ENCODE measurements around the gene PRIMPOL.

DNA sequence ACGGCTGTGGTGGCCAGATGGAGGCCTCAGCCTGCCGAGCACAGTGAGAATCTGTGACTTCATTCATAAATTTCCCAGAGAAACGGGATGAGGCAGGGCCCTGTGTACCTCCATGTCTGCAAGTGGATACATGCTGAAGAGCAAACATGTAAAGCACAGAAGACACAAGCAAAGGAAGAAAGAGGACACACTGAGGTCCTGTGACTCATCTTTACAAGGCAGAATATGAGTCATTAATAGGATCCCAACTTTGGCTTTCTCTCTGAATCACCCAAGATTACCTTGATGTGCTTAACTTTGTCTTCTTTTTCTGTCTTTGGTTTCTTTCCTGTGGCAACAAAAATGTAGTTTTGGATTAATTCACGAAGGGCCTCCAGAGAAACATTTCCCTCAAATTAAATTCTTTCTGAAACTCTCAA is 56.5 kb downstream of the IRF2 start:
- PRO-cap, 3 experiments = no peak in any of the 3 experiments
- RRBS = no CpG with 5 or more reads among the region's 4 CpGs

GRCh38 chr4:184453418-184454094 is 20.8 kb downstream of the IRF2 start:
- PRO-cap, 3 experiments = no peak in any of the 3 experiments
- RRBS = no CpG with 5 or more reads among the region's 9 CpGs

DNA sequence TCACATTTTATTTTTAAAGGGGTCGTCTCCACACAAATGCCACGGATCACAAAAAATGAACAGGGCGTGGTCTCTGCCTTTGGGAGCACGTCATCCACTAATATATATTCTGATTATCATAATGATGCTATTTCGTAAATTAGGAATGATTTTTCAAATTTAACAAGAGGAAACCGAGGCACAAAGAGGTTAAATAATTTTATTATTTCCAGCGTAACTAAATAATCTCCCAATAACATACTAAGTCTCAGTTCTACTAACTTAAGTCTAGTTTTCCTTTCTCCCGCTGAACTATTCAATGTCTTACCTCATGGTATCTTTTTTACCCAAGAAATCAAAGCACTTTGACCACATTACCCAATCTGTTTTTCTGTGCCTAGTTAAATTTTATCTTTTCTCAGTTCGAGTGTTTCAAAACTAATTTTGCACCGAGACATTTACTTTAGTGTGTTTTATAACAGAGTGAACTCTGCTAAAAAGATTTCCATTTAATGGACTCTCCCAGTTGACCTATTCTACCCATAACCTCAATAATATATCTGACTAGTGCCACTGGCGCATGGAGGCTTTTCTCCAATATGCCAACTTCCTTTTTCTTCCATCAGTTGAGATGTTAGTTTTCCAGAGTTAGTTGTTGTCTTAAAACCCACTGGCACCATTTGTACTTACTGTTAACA is 67.5 kb upstream of the IRF2 start:
- PRO-cap, 3 experiments = no peak in any of the 3 experiments
- RRBS = no CpG with 5 or more reads among the region's 11 CpGs

DNA sequence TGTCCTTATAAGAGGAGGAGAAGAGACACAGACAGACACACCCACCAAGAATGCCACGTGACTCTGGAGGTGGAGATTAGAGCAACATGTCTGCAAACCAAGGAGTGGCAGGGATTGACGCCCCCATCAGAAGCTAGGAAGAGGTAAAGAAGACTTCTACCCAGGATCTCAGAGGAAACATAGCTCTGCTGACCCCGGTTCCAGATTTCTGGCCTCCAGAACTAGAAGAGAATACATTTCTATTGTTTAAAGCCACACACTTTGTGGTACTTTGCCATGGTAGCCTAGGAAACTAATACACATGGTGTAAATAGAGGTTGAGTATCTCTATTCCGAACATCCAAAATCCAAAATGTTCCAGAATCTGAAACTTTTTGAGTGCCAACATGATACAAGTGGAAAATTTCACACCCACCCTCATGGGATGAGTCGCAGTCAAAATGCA is 70.7 kb upstream of the IRF2 start:
- PRO-cap, 3 experiments = peak in 2 of 3 experiments; most common minus-strand start position 210 of the sequence (in 2)
- RRBS = no CpG with 5 or more reads among the region's 5 CpGs

DNA sequence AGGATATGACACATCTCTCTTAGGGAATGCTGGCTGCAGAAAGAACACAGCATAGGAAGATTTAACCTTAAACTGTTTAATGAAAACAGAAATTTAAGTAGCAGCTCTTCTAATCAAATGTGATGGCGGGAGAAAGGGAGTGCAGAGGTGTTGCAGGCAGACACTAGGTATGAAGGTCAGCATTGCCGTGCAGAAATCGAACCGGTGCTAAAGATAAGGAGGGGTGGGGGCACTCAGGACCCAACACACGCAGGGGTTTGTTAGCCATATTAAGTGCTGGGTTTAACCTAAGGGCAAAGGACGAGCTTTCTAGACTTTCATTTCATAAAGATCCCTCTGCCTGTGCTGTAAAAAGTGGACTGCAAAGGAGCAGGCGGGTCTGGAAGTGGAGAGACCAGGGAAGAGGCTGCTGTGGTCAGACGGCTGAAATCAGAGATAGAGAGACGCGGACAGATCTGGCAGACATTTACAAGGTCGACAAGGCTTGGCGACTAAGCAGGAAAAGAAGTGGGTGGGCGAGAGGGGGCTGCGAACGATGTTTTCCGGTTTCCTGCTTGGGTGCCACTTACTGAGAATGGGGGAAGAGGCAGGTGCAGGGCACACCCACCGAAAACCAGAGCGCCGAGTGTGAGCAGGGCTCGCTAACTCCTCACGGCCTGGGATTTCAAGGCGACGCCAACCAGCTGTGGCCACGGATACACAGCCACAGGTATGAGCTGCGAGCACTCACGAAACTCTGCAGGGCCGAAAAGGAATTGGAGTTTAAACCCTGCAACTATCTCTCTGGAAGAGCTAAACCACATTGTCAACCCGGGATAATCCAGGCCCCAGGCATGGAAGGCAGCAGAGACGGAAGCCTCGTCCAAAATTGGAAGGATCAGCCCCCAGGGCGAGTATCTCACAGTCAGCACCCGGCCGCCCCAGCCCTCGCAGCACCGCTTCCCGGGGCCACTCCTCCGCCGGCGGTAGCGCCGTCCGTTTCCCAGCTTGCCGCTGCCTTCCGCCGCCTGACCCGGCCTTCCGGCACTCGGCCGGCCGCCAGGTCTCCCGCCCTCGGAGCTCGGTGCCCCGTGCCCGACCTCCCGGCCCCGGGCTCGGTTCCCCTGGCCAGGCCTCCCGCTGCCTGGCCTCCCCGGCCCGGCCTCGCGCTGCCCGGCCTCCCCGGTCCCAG is 966 bp downstream of the CASP3 start:
- PRO-cap, 3 experiments = peak in 2 of 3 experiments; most common plus-strand start position 901 of the sequence (in 1); most common minus-strand start position 984 of the sequence (in 1)
- RRBS = 3% methylated on average over 21 of the region's 65 CpGs

GRCh38 chr4:184649609-184650055 is at the start of gene PRIMPOL:
TSS of gene PRIMPOL (plus strand) at chr4:184649738.
- PRO-cap, 3 experiments = peak in 3 of 3 experiments; most common plus-strand start chr4:184649738 (in 3)
- RRBS = no CpG with 5 or more reads among the region's 32 CpGs

- PRO-cap, 3 experiments = no peak in any of the 3 experiments
- RRBS = no CpG with 5 or more reads among the region's 11 CpGs
Measured at GRCh38 chr4:184688443-184688839, 38.9 kb downstream of the PRIMPOL start.

DNA sequence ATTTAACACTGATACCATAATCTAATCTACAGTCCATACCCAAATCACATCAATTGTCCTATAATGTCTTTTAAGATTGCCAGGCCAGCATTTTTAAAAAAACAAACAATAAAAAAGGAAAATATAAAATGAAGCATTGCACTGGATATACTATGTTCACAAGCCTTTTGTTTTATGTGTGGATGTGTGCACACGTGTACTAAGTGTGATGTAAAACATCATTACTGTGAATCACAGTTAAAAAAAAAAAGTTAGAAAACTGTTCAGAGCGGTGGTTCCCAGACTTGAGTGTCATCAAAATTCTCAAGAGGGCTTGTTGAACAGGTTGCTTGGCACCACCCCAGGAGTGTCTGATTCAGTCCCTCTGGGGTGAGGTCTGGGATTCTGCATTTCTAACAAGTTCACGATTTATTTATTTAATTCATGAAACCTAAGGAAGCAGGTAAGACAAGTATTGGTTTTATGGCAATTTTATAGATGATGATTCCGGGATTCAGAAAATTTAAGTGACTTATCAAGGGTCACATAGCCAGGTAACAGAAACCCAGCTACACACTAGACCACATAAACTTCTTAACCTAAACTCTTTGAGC is 1.8 kb downstream of the CENPU start:
- PRO-cap, 3 experiments = no peak in any of the 3 experiments
- RRBS = no CpG with 5 or more reads among the region's 4 CpGs

- PRO-cap, 3 experiments = no peak in any of the 3 experiments
- RRBS = no CpG with 5 or more reads among the region's 3 CpGs
Measured at GRCh38 chr4:184763381-184763659, 29.4 kb upstream of the CENPU start.

DNA sequence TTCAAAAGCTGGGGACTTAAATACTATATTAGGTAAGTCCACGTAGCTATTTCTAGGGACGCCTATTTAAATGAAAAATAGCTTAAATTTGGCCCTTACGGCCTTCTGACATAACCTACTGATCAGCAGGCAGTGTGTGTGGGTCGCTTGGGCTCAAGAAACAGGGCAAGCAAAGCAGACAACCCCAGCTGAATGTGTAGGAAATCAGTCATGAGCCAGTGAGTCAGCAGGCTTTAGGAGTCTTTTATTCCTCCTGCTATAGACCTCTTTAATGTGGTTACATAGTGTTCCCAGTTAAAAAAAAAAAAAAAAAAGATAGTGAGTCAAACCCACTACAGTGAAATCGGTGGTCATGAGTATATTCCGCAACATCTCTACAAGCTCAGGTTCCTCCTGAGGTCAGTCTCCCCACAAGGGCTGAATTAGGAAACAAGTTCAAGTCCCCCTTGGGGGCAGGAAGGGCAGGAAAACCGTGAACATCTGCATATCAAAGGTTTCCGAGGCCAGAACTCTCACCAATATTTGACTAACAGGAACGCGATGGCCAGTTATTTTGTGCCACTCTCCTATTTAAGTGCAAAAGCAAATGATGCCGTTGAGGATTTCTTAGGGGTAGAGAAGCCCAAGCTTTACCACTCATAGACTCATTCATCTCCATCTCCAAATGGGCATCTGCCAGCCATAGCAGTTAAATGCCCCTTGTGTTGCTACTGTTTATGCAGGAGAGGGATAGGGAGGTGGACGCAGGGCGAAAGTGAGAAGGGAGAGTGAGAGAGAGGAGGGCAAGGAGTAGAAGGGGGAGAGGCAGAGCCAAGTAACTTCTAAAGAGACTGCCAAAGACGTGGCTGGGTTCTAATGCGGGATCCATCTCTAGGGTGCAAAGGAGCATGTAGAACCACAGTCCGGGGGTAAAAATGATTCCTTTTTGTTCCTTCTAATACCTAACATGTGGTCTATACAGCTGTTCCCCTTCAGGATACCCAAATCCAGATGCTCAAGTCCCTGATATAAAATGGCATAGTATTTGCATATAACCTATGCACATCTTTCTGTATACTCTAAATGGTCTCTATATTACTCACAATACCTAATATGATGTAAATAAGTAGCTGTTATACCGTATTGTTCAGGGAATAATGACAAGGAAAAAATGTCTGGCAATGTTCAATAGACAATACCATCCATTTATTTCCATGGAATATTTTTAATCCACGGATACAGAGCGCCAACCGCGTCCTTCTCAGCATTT is 32.4 kb downstream of the ACSL1 start:
- PRO-cap, 3 experiments = no peak in any of the 3 experiments
- RRBS = no CpG with 5 or more reads among the region's 21 CpGs

DNA sequence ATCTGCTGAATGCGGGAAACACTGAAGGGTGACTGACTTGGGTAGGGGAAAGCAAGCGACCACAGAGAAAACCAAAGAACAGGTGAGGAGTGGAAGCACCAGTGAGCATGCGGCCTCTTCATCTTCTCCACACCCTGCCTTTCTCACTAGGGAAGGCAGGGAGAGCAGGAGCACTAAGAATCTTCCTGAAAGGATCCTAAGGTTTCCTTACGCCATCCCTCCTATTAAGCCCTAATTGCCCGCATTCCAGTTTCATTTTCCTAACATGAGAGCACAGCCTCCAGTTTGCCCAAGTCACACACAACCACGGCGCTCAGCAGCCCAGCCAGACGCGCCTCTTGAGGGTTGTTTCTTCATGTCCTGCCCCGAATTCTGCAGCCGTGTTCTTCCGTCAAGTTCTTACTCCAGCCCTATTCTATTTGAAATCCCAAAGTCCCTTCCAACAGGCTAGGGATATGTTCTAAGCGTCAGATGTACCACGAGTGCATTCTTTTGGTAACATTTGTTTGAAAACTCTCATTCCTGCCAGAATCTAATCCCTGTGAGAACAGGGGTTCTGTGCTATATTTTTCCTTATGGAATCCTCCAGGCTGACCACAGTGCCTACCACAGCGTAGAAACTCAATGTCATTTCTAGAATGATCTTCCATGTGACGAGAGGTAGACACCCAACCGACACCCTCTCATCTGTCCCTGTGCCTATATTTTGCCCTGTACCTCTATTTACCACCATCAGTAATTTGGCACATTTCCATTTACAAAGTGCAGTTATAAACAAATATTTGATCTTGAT is 23.1 kb downstream of the ACSL1 start:
- PRO-cap, 3 experiments = no peak in any of the 3 experiments
- RRBS = no CpG with 5 or more reads among the region's 17 CpGs

DNA sequence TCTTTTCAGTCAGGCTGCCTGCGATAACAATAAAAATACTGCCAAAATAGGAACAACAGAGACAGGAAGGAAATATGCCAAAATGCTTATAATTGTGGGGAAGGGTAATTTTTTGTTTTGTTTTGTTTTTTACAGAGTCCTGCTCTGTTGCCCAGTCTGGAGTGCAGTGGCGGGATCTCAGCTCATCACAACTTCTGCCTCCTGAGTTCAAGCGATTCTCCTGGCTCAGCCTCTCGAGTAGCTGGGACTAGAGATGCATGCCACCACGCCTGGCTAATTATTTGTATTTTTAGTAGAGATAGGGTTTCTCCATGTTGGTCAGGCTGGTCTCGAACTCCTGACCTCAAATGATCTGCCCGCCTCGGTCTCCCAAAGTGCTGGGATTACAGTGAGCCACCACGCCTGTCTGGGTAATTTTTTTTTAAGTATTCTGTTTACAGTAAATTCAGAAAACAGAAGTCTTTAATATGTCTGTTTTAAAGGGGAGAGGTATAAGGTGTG is 1.7 kb downstream of the ACSL1 start:
- PRO-cap, 3 experiments = no peak in any of the 3 experiments
- RRBS = no CpG with 5 or more reads among the region's 9 CpGs

GRCh38 chr4:184824958-184825862 is 558 bp downstream of the ACSL1 start:
- PRO-cap, 3 experiments = peak in 1 of 3 experiments; most common plus-strand start chr4:184825551 (in 1); most common minus-strand start chr4:184825609 (in 1)
- RRBS = 2% methylated on average over 59 of the region's 90 CpGs

DNA sequence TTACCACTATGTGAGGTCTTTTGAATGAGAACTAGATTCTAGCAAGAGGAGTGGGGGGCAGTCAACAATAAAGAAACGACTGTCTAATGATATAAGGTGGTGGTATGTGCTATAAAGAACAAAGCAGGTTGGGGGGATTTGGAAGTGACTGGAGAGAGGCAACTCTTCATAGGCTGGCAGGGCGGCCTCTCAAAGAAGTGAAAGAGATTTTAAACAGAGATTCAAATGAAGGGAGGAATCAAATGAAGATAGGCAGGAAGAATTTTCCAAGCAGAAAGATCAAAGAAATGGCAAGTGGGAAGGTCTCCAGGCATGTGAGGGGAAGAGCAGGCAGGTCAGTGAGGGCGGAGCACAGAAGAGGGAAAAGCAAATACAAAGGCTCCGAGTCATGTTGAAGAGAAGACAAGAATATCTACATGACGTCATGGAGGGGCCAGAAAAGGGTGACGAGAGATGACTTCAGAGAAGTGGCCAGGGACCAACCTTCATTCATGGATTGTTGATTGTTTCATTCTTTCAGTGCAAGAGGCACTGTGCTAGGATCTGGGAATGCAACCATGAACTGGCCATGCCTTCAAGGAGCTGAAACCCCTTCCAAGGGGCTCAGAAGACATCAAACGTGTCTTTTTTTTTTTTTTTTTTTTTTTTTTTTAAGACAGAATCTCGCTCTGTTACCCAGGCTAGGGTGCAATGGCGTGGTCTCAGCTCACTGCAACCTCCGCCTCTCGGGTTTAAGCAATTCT is 13.0 kb upstream of the ACSL1 start:
- PRO-cap, 3 experiments = no peak in any of the 3 experiments
- RRBS = no CpG with 5 or more reads among the region's 11 CpGs

- PRO-cap, 3 experiments = no peak in any of the 3 experiments
- RRBS = no CpG with 5 or more reads among the region's 4 CpGs
Measured at GRCh38 chr4:184848503-184849144, 22.9 kb upstream of the ACSL1 start.

DNA sequence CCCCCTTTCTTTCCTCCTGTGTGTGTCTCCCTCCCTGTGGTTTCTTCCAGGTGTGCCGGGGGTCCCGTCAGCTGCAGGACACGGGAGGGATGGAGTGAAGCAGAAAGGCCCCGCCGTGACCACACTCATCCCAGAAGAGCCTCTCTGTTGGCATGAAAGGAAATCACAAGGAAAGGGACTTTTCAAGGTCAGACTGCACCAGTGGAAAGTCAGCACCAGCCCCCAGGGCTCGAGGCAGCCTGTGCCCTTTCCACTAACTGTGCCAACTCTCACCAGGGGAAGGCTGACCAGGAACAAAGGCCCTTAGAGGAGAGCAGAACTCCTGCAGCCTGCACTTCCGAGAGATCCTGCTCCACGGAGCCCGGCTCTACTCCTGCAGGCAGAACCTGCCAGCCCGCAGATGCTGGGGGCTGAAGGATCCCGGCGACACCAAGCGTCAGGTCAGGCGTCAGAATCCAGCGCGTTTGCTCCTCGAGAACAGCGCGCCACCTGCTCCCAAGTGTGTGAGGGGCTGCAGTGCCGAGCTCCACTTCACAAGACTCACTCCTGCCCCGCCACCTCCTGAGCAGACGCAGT is 13.8 kb upstream of the HELT start:
- PRO-cap, 3 experiments = no peak in any of the 3 experiments
- RRBS = 9% methylated on average over 3 of the region's 22 CpGs

- PRO-cap, 3 experiments = no peak in any of the 3 experiments
- RRBS = no CpG with 5 or more reads among the region's 17 CpGs
Measured at GRCh38 chr4:185019936-185020249, 1.6 kb downstream of the HELT start.

- PRO-cap, 3 experiments = no peak in any of the 3 experiments
- RRBS = 44% methylated on average over 3 of the region's 26 CpGs
Measured at GRCh38 chr4:185085938-185086610, 57.0 kb upstream of the SLC25A4 start.

DNA sequence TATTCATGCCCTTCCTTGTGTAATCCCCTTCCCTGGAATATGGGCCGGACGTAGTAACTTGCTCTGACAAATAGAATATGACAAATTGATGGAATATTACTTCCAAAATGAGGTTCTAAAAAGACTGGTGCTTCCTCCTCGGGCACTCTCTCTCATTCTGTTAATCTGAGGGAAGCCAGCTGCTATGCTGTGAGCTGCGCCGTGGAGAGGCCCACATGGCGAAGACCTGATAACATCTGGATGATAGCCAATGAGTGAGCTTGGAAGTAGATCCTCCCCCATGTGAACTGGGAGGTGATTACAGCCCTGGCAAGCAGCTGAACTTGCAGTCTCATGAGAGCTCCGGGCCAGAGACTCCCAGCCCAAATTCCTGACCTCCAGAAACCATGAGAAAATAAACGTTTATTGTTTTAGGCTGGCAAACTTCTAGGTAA is 27.2 kb upstream of the SLC25A4 start:
- PRO-cap, 3 experiments = peak in 2 of 3 experiments; most common plus-strand start position 328 of the sequence (in 1); most common minus-strand start position 159 of the sequence (in 2)
- RRBS = no CpG with 5 or more reads among the region's 8 CpGs

- PRO-cap, 3 experiments = no peak in any of the 3 experiments
- RRBS = no CpG with 5 or more reads among the region's 6 CpGs
Measured at GRCh38 chr4:185344881-185345554, 50.7 kb downstream of the LRP2BP start.

Measured in breast (tissue), 4 donors.